ENCODE results near the genes PRIM2 and DDX43.

DNA sequence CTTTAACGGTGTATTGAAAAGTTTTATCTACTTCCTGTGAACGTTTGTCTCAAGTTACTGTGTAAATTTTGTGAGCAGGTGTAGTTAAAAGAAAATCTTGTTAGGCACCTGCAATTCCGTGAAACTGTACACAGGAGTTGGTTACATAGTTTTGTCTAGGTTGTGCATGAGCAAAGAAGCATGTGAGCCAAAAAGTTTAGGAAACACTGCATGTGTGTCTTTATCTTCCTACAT lies 1.4 kb downstream of the BAG2 start:
- PRO-cap, 6 experiments, result no peak in any of the 6 experiments
- RAMPAGE, long total RNA, 2 experiments, result no peak in any of the 2 experiments
- RRBS, result no CpG with 5 or more reads among the region's 3 CpGs

DNA sequence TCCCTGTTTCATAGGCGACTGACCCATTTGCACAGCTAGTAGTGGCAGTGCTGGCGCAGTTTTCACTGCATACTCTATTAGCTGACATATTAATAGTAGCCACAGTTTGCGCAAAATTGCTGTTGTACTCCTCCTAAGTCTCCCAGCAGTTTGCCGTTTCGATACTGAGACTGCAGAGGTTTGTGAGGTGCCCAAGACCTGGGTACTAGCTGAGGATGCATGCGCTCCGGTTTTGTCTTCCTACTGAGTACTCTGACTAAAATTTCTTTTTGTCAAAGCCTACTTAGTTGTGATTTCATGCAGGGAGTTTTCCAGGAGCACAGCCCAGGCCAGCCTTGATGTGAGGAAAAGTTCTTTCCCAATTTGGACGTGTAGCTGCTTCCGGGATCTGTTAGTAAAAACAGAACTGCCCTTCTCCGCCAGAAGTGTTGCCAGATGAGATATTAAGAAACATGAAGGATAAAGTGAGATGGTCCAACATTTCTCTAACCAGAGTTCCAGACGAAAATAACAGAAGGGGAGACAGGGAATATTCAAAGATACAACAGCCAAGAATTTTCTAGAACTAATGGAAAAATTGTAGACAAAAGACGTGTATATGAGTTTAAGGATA lies 5.7 kb downstream of the BAG2 start:
- PRO-cap, 6 experiments, result peak in 4 of 6 experiments; most common plus-strand start position 443 of the sequence (in 2); most common minus-strand start position 254 of the sequence (in 2)
- RAMPAGE, long total RNA, 2 experiments, result no peak in any of the 2 experiments
- RRBS, result no CpG with 5 or more reads among the region's 12 CpGs

DNA sequence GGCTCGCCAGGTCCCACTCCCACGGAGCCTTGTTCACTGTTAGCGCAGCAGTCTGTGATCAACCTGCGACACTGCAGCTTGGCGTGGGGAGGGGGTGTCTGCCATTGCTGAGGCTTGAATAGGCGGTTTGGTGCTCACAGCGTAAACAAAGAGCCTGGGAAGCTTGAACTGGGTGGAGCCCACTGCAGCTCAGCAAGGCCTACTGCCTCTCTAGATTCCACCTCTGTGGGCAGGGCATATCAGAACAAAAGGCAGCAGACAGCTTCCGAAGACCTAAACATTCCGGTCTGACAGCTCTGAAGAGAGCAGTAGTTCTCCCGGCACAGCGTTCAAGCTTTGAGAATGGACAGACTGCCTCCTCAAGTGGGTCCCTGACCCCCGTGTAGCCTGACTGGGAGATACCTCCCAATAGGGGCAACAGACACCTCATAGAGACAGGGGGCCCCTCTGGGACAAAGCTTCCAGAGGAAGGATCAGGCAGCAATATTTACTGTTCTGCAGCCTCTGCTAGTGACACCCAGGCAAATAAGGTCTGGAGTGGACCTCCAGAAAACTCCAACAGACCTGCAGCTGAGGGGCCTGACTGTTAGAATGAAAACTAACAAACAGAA lies 29.2 kb upstream of the PRIM2 start:
- PRO-cap, 6 experiments, result no peak in any of the 6 experiments
- RAMPAGE, long total RNA, 2 experiments, result no peak in any of the 2 experiments
- RRBS, result no CpG with 5 or more reads among the region's 12 CpGs

GRCh38 chr6:57317277-57317942 lies at the start of gene PRIM2:
PRIM2 (plus strand) TSS chr6:57317630.
- PRO-cap, 6 experiments, result peak in 6 of 6 experiments; most common plus-strand start chr6:57317630 (in 4); most common minus-strand start chr6:57317537 (in 6)
- RAMPAGE, long total RNA, 2 experiments, result start-site peak on the plus strand in 1 of 2 experiments, at chr6:57317605-57317664 at its widest, 18 reads per replicate
- RRBS, result no CpG with 5 or more reads among the region's 20 CpGs

- PRO-cap, 6 experiments, result no peak in any of the 6 experiments
- RAMPAGE, long total RNA, 2 experiments, result no peak in any of the 2 experiments
- RRBS, result no CpG with 5 or more reads among the region's 5 CpGs
Observed at GRCh38 chr6:63290732-63291114, 29.1 kb downstream of the LGSN start.

DNA sequence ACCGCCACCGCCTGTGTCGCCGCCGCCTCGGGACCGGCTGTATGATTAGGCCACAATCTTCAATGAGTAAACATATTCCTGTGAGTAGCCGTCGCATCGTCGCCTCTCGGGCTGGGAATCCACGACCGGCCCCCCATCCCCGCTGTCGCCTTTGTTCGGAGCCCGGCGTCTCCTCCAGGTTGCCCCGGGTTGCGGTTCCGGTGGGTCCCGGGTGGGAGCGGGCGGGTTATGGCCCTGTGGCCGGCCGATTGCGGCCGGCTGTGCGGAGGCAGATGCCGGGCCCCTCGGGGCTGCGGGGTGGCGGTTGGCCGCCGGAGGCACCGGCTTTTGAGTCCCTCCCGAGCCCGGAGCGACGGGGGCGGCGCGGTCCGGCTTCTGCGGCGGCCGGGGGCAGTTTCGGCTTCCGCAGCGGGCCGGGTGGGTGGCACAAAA lies 376 bp downstream of the PTP4A1 start:
- PRO-cap, 6 experiments, result no peak in any of the 6 experiments
- RAMPAGE, long total RNA, 2 experiments, result no peak in any of the 2 experiments
- RRBS, result 3% methylated on average over 18 of the region's 52 CpGs

- PRO-cap, 6 experiments, result no peak in any of the 6 experiments
- RAMPAGE, long total RNA, 2 experiments, result no peak in any of the 2 experiments
- RRBS, result no CpG with 5 or more reads among the region's 4 CpGs
Observed at GRCh38 chr6:63635254-63635549, 400 bp upstream of the PHF3 start.

- PRO-cap, 6 experiments, result no peak in any of the 6 experiments
- RAMPAGE, long total RNA, 2 experiments, result no peak in any of the 2 experiments
- RRBS, result no CpG with 5 or more reads among the region's 3 CpGs
Observed at GRCh38 chr6:63691579-63692177, 56.1 kb downstream of the PHF3 start.

DNA sequence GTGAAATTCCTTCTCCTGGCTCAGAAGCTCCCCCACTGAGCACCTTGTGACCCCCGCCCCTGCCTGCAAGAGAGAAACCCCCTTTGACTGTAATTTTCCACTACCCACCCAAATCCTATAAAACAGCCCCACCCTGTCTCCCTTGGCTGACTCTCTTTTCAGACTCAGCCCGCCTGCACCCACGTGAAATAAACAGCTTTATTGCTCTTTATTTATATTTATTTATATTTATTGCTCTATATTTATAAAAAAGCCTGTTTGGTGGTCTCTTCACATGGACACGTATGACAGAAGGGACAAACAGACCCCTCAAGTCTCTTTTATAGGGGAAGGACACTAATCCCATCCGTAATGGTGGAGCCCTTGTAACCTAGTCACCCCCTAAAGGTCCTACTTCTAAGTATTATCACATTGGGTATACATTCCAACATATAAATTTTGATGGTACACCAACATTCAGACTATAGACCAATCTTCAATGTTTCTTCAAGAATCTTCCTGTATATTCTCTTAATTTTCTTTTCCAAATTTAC lies 325.8 kb downstream of the PHF3 start:
- PRO-cap, 6 experiments, result no peak in any of the 6 experiments
- RAMPAGE, long total RNA, 2 experiments, result no peak in any of the 2 experiments
- RRBS, result no CpG with 5 or more reads among the region's 5 CpGs

DNA sequence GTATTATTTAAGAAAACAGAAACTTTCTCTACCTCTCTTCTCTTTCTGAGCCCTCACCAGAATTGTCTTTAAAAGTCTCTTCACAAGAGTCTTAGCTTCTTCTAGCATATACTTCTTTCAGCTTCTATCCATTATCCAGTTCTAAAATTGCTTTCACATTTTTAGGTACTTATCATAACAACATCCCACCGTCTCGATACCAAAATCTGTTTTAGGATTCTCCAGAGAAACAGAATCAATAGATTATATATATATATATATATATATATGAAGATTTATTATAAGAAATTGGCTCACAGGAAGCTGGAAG lies 30.4 kb upstream of the ZC3H11C start:
- PRO-cap, 6 experiments, result peak in 2 of 6 experiments; most common minus-strand start position 206 of the sequence (in 2)
- RAMPAGE, long total RNA, 2 experiments, result no peak in any of the 2 experiments
- RRBS, result no CpG with 5 or more reads among the region's 2 CpGs

DNA sequence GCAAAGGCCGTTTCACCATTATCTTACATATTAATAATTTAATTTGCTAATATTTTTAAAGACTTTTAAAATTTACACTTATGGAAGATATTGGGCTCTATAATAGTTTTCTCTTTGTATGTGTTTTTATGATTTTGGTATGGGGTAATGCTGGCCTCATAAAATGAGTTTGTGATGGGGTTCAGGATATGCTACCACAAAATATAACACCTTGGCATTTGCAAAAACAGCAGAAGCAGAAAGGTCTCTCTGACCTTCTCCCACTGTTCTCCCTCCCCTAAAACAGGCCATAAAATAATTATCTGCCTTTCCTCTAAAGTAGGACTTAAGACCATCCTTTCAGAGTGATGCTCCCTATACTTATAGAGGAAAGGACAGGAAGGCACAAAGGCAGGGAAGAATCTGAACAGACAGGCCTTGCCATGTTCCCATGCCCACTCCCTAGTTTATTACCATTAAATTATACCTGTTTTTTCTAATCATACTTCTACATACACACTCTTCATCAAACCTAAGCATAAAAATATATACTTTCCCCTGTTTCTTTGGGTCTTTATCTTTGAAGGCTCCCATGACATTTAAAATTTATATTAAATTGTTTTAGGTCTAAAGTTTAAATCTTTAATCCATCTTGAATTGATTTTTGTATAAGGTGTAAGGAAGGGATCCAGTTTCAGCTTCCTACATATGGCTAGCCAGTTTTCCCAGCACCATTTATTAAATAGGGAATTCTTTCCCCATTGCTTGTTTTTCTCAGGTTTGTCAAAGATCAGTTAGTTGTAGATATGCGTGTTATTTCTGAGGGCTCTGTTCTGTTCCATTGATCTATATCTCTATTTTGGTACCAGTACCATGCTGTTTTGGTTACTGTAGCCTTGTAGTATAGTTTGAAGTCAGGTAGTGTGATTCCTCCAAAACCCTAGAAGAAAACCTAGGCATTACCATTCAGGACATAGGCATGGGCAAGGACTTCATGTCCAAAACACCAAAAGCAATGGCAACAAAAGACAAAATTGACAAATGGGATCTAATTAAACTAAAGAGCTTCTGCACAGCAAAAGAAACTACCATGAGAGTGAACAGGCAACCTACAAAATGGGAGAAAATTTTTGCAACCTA lies 755.8 kb upstream of the ADGRB3 start:
- PRO-cap, 6 experiments, result no peak in any of the 6 experiments
- RAMPAGE, long total RNA, 2 experiments, result no peak in any of the 2 experiments
- RRBS, result no CpG with 5 or more reads among the region's 2 CpGs

DNA sequence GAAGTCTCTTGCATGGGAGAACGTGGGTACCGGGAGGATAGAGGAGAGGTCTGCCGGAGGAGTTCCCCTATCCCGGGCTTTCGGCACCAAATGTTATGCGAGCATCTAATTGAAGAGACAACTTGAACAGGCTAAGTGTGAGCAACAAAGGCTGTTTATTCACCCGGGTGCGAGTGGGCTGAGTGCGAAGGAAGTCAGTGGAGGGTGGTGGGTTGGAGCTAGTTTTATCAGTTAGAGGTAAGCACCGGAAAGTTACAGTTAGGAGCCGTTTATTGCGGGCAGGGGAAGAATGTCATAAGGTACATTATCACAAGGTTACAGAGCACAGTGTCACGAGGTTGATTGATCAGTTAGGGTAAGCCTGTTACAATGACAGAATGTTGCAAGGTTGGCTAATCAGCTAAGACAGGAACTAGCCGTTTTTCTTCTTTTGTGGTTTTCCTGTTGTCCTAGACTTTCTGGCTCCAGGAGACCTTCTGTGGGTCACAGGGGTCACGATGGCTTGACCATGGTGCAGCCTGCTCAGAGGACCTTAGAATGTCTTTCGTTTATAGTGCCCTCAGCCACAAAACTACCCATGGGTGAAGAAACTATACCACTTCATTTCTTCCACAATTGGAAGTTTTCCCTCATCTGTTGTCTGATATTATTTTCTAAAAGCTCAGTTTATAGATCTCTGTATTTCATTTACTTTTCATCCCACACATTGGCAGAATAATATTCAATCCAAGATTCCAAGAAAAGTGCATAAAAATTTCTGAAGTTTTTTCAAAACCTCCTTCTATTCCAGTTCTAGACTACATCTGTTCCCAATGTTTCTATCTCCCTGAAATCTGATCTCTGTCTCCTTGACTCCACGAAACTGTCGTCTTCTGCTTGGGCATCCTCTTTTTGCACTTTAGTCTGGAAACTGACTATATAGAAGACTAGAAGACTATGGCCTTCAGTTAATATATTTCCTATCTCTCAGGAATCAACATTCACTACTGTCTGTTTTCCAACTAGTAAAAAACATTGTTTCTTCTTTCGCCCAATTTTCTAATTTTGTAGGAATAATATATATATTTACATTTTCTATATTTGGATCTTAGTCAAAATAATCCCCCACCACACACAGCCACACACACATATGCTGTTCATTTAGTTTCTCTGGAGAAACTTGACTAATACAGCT lies 745.7 kb upstream of the ADGRB3 start:
- PRO-cap, 6 experiments, result no peak in any of the 6 experiments
- RAMPAGE, long total RNA, 2 experiments, result no peak in any of the 2 experiments
- RRBS, result 84% methylated on average over 9 of the region's 19 CpGs

DNA sequence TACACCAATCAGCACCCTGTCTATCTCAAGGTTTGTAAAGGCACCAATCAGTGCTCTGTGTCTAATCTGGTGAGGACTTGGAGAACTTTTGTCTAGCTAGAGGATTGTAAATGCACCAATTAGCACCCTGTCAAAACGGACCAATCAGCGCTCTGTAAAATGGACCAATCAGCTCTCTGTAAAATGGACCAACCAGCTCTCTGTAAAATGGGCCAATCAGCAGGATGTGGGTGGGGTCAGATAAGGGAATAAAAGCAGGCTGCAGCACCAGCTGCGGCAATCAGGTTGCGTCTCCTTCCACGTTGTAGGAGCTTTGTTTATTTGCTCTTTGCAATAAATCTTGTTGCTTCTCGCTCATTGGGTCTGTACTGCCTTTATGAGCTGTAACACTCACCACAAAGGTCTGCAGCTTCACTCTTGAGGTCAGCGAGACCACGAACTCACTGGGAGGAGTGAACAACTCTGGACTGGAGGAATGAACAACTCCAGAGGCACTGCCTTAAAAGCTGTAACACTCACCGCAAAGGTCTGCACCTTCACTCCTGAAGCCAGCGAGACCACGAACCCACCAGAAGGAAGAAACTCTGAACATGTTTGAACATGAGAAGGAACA lies 248.2 kb downstream of the ADGRB3 start:
- PRO-cap, 6 experiments, result no peak in any of the 6 experiments
- RAMPAGE, long total RNA, 2 experiments, result no peak in any of the 2 experiments
- RRBS, result no CpG with 5 or more reads among the region's 11 CpGs

GRCh38 chr6:69456436-69456741 lies 340.4 kb downstream of the LMBRD1 start:
- PRO-cap, 6 experiments, result peak in 1 of 6 experiments; most common plus-strand start chr6:69456621 (in 1)
- RAMPAGE, long total RNA, 2 experiments, result no peak in any of the 2 experiments
- RRBS, result no CpG with 5 or more reads among the region's 2 CpGs

DNA sequence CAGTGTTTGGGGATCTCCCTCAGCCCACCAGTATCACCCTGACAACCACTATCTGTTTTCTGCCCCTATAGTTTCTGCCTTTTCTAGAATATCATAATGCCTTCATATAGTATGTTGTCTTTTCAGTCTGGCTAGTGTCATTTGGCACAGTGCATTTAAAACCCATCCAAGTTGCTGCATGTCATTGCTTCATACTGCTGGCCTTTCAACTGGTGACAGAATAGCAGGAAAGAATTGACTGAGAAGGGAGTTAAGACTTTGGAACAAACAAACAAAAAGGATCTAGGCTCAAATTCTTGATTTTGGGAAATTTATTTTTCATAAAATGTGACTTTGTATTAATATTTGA lies 4.5 kb downstream of the LMBRD1 start:
- PRO-cap, 6 experiments, result no peak in any of the 6 experiments
- RAMPAGE, long total RNA, 2 experiments, result no peak in any of the 2 experiments

DNA sequence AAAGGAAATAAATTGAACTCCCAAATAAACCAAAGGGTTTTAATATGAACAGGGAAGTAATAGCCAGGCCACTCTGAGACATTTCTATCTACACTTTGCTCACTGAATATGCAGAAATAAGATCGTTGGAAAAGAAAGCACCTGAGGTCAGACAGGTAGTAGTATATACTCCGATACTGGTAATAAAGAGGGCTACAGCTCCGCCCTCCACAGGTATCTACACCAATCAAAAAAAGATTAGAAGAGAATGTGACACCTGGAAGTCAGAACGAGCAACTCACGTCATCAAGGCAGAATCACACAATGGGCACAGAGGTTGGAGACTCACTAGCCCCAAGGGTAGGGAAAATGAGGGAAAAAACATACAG lies 813 bp downstream of the LMBRD1 start:
- PRO-cap, 6 experiments, result peak in 2 of 6 experiments; most common plus-strand start position 293 of the sequence (in 2); most common minus-strand start position 139 of the sequence (in 1)
- RAMPAGE, long total RNA, 2 experiments, result no peak in any of the 2 experiments
- RRBS, result no CpG with 5 or more reads among the region's 5 CpGs

DNA sequence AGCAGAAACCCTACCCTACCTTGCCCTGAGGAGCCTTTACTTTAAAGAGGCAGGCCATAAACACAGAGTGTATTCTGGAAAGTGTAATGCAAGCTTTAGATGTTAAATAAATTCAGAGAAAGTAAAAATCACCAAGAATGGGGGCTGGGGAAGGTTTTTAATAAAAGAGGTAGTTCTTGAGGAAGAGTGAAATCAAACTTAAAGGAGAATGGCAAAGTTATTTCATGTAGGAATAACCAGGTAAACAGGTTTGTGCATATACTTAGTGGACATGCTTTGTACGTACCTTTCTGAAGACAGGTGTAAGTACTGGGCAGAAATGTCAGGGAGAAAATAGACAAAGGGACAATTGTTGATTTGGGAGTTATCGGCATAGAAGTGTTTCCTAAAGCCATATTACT lies 17.7 kb downstream of the SMAP1 start:
- PRO-cap, 6 experiments, result no peak in any of the 6 experiments
- RAMPAGE, long total RNA, 2 experiments, result no peak in any of the 2 experiments
- RRBS, result no CpG with 5 or more reads among the region's 2 CpGs

- PRO-cap, 6 experiments, result no peak in any of the 6 experiments
- RAMPAGE, long total RNA, 2 experiments, result no peak in any of the 2 experiments
- RRBS, result no CpG with 5 or more reads among the region's 16 CpGs
Observed at GRCh38 chr6:70811304-70812402, 144.0 kb downstream of the SMAP1 start.

- PRO-cap, 6 experiments, result no peak in any of the 6 experiments
- RAMPAGE, long total RNA, 2 experiments, result no peak in any of the 2 experiments
- RRBS, result no CpG with 5 or more reads among the region's 2 CpGs
Observed at GRCh38 chr6:70815440-70816068, 141.3 kb downstream of the B3GAT2 start.

DNA sequence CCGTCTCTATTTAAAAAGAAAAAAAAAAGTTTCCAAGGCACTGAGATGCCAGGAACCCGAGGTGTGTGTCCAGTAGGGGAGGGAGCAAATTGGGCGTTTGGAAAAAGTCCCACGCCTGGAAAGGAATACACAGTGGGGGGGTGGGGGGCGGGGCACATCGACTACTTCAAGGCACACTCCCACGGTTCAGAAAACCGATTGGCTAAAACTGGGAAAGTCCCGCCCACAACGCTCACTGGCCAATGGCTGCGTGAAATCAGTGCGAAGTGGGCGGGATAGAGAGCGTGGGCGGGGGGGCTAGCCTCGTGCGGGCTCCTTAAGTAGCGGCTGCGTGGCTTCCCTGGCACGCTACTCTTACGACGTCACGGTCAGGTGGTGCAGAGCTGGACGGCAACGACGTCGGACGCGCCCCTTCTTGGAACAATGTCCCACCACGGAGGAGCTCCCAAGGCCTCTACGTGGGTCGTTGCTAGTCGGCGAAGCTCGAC lies at the start of gene DDX43:
TSS of gene DDX43 (plus strand) at position 346 of the 488 bp plus-strand sequence.
- PRO-cap, 6 experiments, result peak in 4 of 6 experiments; most common plus-strand start position 371 of the sequence (in 2); most common minus-strand start position 129 of the sequence (in 1)
- RAMPAGE, long total RNA, 2 experiments, result start-site peak on the plus strand in 1 of 2 experiments, centred at position 376 of the sequence, 9 reads per replicate
- RRBS, result no CpG with 5 or more reads among the region's 35 CpGs